ENCODE measurements around a stretch of chr5.

- PRO-cap: no peak
These were observed 574 bp upstream of the SMAD5 start for GRCh38 chr5:136132021-136132520.

- PRO-cap: no peak
These were observed 35.3 kb upstream of the SMIM32 start for GRCh38 chr5:136228253-136228636.

DNA sequence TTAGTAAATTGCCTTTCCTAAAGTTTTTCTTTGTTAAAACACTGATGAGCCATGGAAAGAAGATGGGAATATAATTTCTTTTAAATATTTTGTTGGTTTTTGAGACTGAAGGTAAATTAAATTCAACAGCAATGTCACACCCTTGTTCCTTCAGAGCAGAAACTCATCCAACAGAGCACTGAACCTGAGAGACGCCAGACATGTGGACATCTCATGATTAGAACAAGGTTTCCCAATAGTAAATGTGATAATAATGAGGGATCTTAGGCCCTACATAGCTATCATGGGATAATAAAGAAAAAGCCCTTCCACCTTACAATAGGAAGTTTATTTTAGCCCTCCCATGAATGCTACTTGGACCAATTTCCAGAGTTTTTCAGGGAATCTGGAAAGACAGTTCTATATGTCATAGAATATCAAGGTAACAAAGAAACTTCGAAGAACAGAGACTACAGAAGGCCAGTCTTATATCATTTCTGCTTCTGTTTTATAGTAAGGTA lies 298.4 kb upstream of the TRPC7 start:
- PRO-cap: no peak

DNA sequence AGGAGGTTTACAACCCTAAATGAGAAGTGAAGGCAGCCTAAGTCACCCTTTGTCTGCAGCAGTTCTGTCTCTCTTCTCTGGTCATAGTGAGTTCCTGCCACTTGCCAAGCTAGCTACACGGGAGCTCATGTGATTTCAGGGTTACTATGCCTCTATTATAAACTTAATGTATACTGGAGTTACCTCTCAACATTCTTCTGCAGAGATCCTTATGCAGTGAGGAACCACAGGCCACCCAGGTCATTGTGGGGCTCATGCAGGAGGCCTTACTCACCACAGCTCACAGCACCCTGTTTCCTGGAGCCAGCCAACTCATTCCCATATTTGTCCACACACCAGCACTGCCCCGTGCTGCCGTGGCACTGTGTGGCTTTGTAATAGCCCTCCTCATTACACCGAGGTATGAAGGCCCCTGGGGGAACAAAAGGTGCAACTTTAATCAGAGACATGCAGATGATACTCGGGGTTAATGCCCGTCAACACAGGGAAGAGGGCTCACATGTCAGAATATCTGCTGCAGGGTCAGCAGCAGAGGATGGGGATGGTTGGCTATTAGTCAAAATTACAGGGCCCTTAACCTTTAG lies 520.0 kb downstream of the SPOCK1 start:
- PRO-cap: no peak

DNA sequence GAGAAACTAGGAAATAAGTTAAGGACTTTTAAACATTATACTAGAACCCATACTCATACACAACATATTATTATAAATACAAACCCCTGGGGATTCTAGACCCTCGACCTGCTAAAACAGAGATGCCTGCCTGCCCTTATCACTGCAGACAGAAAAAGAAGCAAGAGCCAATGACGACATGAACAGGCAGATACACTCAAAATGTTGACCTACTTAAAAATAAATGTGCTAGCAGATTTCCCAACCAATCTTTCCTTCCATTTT lies 426.9 kb downstream of the SPOCK1 start:
- PRO-cap: no peak

DNA sequence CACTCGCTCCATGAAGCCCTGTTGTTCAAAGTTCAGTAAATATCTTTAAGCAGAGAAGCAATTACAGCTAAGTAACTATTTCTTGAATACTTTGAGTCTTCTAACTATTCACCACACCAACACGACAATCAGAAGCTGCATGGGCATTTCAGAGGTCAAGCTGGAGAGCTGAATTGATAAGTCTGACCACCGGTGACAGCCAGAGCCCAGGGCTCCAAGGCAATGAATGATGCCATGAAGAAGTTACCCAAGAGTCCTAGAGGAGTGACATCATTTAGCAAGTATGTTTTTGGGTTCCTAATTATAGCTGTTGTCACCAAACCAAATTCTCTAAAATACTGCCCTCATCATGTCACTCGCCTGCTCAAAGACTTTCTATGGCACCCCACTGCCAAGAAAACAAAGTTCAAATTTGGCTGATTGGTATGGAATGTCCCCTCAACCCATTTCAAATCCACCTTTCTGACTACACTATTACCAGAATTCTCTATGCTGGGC lies 235.1 kb downstream of the SPOCK1 start:
- PRO-cap: no peak

DNA sequence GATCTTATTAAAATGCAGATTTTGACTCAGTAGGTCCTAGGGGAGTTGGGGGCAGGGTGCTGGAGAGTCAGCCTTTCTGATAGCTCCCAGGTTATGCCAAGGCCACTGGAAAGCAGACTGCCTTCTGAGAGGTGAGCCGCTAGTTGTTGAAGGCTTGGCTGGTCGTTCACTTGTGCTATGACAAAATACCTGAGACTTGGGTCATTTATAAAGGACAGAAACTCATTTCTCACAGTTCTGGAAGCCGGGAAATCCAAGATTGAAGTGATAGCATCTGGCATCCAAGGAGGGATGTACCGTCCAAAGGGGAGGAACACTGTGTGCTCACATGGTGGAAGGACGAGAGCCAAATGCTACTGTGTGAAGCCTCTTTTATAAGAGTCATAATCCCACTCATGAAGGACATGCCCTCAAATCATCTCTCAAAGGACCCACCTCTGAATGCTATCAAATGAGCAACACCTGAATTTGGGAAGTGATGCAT lies 183.2 kb downstream of the SPOCK1 start:
- PRO-cap: no peak

DNA sequence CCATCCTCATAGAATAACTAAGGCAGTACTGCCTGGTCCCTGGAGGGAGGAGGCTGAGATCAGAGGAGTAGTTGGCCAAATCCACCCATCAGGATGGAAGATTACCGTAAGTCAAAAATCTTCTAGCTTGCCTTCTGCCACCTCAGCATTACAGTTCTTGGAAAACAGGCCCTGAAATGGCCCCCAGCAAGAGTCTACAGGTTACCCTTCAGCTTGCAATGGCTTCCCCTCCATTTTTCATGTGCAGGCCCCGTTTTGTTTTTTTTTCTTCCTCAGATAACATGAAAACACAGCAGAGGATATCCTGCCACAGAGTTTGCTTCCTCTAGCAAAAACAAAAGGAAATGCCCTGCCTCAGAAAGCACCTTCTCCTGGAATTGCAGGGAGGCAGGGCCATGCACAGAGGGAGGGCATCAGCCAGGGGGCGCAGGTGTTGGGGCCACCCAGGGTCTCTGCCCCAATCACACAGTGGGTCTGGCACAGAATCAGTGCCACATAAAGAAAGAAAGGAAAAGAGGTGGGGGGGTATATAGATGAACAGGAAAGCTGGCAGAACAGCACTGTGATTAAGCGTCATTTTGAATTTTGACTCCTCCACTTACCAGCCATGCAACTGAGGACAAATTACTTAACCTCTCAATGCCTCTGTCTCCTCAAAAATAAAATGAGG lies 39.9 kb downstream of the KLHL3 start:
- PRO-cap: no peak

GRCh38 chr5:138187690-138188377 lies 8.9 kb downstream of the KIF20A start:
- PRO-cap: no peak

DNA sequence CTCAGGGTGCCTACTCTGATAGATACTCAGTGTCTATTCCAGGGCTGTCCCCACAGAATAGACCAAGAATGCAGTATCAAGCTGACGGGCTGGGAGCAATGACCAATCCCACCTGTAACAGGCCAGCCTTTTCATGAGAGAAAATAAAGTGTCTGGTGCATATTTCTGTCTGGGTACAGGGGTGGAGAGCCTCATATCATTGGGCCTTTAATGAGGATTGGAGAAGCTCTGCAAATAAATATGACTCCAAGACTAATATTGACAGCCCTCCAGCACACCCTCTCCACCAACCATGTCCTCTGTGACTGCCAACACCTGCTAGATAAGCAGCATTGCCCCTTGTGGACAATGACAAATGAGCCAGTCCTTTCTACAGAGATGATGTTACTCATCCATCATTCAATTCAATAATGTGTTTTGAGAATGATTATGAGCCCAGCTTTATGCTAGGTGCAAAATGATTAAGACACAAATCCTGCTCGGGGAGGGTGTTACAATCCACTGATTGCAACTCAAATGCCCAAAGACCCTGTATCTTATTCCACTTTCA lies 2.0 kb upstream of the GFRA3 start:
- PRO-cap: no peak

DNA sequence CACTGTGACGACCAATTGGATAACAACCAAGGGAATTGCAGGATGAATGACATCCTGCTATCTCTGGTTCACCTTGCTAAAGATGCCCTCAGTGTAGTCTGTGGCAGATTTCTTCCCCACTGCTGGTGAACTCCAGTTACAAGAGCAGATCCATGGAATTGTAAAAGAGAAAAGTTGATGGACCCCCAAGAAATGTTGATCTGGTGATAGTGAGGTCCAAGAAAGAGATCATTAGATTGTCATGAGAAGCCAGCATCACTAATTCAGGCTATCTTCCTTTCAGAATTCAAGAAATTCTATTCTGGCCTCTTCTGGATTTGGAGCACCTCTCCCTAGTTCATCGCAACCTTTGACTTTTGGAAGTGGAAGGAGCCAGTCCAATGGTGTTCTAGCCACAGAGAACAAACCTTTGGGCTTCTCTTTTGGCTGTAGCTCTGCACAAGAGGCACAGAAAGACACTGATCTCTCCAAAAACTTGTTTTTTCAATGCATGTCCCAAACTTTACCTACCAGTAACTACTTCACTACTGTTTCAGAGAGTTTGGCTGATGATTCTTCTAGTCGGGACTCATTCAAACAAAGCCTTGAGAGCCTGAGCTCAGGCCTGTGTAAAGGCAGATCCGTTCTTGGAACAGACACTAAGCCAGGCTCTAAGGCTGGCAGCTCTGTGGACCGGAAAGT lies 38.4 kb downstream of the KDM3B start:
- PRO-cap: no peak

DNA sequence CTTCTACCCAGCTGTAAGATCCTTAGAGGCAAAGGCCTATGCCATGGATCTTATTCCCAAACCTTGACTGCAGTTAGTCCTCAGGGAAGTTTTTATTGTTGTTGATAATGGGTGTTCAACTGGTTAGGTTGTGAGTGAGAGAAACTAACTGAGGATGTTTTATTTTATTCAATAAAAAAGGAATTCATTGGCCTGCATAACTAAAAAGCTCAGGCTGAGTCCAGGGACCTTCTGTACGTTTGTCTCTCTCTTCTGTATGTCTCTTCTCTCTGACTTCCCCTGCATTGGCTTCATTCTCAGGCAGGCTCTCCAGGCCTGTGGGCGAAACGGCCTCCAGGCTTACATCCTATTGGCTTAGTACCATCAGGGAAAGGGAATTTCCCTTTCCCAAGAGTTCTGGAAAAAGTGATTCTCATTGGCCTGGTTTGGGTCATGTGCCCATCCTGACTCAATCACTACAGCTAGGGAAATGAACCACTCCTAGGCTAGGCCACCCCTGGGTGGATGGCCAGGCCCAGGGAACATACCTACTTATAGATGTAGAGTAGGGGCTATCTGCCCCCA lies 4.1 kb upstream of the EGR1 start:
- PRO-cap: no peak

- PRO-cap: no peak
These were observed 4.2 kb downstream of the EGR1 start for GRCh38 chr5:138469214-138470244.

DNA sequence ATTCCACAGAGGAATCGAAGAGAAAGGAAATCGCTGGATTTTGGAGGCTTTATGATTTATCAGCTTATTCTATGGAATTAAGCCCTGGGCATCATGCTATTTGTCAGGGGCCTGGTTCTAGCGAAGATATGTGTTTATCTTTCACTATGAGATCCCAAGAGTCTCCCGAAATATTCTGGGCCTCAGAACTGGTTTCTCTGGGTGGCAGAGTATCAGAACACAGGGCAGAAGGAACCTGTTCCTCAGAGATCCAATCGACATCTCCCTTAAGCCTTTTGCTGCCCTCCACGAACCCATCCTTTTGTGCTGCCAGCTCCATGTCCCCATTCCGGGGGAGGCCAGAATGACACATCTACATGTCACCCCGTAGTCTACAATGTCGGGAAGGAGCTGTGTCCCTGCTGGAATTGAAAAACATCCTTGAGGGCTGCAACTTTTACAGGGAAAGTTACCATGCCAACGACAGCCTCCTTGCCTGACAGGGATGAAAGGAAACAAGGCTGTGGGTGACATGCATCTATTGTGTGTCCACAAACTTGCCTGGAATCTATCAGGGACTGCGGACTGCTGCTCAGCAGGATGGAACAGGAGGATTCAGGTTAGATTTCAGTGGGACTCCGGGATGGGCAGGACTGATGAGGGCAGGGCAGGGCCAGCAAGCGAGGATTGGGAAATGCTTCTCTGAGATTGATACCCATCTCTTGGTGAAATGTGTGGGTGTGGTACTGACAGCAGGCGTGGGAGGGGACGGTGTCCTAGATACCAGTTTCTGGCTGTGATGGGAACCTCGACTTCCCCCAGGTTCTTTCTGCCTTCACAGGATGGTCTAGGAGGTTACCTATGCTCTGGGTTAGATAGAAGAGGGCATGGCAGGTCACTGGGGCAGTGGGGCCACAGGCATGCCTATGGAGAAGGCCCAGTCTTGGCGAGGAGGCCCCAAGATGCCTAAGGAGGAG lies 25.4 kb downstream of the EGR1 start:
- PRO-cap: no peak

GRCh38 chr5:138492766-138492941 lies 27.4 kb downstream of the EGR1 start:
- PRO-cap: no peak

DNA sequence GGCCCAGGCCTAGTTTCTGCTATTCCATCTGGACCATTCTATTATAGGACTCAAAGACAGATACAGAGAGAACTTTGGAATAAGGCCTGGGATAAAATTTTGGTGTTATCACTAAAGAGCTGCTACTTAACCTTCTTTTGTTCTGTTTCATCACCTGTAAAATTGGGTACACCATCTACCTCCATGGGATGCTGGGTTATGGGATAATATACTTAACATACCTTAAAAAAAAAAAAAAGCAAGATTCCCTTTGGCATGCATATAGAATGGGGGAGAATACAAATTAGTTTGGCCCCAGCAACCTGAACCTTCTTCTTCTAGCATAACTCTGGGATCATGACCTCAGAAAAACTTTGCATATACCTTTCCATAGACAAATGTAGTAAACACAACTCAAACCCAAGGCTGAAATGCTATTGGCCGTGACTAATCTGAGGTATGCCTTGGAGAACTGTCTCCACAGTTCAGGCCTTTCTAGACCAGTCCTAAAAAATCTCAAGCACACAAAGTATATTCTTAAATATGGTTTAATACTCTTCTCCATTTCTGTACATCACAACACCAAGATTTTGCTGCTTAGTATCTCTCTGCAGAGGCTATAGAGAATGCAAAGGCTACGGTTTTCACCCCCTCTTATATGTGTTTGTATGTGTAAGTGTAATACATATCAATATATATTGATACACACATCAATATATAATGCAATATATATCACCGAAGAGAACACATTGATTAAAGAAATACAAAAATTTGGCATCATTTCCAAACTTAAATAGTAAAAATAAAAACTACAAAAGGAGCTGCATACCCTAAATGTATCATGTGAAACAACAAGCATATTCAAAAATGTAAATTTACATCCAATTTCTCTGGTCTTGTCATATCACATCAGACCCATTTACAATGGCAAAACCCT lies 37.2 kb downstream of the ETF1 start:
- PRO-cap: no peak

GRCh38 chr5:138506500-138506989 lies 36.5 kb downstream of the ETF1 start:
- PRO-cap: no peak

DNA sequence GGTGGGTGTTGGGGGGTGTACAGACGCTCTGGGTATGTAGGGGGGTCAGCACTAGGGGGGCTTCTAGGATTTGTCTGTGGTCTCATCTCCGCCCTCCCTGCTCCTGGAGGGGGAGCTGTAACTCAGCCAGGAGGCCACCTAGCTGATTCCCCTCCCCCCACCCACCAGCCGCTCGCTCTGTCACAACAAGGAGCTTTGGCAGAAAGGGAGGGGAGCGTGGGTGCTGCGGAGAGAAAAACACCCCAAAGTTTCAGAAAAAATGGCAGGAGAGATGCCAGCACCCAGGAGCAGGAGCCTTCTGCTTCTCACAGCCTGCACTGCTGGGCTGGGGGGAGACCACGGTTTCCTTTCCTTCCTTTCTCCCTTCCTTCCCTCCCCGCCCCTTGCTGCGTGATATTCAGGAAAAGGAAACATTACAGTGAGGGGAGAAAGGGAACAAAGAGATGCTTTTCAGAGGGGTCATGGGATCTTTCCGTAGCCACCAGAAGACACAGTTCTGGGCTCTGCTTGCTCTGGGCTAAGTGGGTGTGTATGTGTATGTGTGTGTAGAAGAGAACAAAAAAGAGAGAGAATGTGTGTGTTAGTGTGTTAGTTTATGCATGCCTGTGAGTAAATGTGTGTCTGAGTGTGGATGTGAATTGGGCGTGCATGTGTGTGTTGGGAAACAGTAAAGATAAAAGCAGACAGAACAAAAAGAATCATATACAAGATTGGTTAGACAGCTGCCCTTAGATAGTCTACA lies 36.2 kb upstream of the HSPA9 start:
- PRO-cap: no peak

DNA sequence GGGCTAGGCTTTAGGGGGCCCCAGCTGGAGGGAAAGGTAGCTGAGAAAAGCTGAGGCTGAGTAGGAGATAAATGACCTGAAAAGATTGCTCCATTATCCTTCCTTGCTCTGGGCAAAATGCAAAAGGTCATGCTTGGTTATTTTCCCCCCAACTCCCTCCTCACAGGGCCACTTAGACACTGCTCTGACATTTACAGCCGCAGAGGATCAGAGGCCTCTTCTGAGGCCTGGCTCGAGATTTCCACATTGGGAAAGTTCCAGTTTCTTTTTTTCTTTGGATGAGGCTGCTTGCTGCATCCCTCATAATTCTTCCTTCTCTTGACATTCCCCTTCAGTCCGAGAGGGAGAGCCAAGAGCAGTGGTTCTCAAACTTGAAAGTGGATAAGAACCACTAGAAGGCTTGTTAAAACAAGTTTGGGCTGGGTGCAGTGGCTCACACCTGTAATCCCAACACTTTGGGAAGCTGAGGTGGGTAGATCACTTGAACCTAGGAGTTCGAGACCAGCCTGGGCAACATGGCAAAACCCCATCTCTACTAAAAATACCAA lies 60.1 kb upstream of the HSPA9 start:
- PRO-cap: no peak

GRCh38 chr5:138641663-138642298 lies 66.6 kb upstream of the HSPA9 start:
- PRO-cap: no peak